HL-60 (cell line): ENCODE measurements around a stretch of chr12.

- RRBS, result no CpG with 5 or more reads among the region's 18 CpGs
These were observed 62.0 kb downstream of the ARL6IP4 start for GRCh38 chr12:123041967-123043387.

DNA sequence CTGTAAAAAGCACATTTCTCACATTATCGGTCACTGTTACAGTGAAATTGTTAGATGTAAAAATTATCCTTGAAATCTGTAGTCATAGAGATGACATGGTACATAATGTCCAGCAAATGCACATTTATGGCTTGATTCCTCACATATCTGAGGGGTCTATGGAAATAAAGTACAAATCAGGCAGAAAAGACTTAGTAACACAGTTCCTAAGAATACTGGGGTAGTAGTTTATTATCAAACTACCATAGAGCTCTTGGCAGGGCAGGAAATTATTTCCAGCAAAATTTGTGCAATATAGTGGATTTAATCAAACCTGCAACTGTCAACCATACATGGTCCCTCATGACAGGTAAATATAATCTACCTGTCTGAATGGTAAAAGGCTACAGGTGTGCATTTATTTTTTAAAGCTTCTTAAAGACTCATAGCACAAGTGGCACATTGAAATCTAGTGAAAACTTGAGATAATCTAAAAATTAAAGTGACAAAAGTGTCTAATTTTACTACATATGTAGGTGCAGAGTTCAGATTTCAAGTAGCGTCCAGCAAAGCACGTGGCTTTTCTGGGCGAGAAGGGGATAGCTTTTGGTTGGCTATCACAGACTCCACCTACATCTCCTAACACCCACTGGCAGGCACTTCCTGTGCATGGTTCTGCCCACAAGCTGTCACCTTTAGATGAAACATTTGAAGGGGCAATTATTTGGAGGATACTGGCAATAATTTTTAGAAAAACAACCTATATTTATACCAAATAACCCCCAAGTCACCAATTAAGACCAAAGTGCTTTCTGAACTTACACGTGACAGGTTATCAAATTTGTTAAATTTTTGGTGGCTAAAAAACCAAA lies 1.8 kb upstream of the PITPNM2 start:
- RRBS, result no CpG with 5 or more reads among the region's 5 CpGs

GRCh38 chr12:123243825-123244379 lies 10.7 kb downstream of the MTRFR start:
- RRBS, result no CpG with 5 or more reads among the region's 9 CpGs

- RRBS, result no CpG with 5 or more reads among the region's 8 CpGs
These were observed 22.1 kb upstream of the CDK2AP1 start for GRCh38 chr12:123293540-123294278.

- RRBS, result no CpG with 5 or more reads among the region's 6 CpGs
These were observed 43.3 kb downstream of the SBNO1 start for GRCh38 chr12:123321310-123321882.

GRCh38 chr12:123394793-123395439 lies 11.0 kb downstream of the KMT5A start:
- RRBS, result no CpG with 5 or more reads among the region's 16 CpGs

- RRBS, result no CpG with 5 or more reads among the region's 14 CpGs
These were observed 35.2 kb downstream of the RILPL1 start for GRCh38 chr12:123498192-123498888.

- RRBS, result no CpG with 5 or more reads among the region's 16 CpGs
These were observed 19.7 kb downstream of the RILPL1 start for GRCh38 chr12:123513623-123514406.

- RRBS, result no CpG with 5 or more reads among the region's 8 CpGs
These were observed 2.4 kb downstream of the RILPL1 start for GRCh38 chr12:123531018-123531674.

DNA sequence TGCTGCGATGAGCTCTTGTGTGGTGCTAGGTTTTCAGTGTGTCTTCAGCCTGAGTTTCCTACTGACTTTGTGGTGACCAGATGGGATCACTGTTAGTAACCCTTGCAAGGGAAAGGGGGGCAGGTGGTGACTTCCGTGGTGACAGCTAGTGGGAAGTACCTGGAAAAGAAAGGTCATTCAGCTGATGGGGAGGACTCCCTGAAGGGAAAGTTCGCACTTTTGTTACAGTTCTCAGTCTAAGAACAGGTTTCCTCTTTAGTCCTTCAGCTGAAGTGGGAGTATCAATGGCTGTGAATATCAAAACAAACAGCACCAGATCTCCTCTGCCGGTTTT lies 2.1 kb downstream of the ATP6V0A2 start:
- RRBS, result no CpG with 5 or more reads among the region's 4 CpGs

- RRBS, result no CpG with 5 or more reads among the region's 18 CpGs
These were observed 29.5 kb downstream of the CCDC92 start for GRCh38 chr12:123943029-123943723.

DNA sequence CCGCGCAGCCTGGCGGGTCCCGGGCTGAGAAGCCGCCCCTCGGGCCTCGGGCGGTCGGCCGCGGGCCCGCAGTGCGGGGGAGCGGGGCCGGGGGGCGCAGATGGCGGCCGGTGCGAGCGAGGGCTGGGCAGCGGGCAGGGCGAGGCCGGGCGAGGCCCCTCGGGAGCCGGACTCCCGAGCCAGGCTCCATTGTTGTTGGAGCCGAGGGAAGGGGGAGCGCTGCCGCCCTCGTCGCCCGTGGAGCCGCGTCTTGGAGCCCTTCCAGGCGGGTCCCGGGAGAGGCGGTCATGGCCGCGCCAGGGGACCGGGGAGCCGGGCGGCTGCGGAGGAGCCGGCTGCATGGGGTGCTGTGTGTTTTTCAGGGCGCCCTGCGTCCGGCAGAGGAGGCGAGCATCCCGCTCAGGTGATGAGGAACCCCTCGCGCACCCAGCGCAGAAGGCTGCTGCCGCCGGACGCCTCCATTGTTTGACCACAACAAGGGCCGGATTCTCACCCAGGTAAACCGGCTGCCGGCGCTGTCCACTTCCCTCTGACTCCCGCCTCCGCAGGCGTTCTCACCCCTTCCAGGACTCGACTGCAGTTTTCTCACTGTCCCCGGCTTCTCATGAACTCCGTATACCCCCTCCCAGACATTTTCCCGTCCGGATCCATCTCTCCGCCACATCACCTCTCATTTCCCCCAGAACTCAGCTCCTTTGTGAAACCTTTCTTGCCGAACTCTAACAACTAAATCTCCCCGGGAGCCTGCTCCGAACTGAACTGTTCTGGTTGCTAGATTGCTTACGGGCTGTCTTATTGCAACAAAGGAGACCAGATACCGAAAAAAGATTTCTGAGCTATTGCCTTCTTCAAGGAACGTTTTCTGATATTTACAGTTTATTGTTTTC lies 752 bp downstream of the ZNF664 start:
- RRBS, result 14% methylated on average over 47 of the region's 75 CpGs

GRCh38 chr12:124238675-124239420 lies 56.0 kb upstream of the RFLNA start:
- RRBS, result no CpG with 5 or more reads among the region's 9 CpGs

- RRBS, result no CpG with 5 or more reads among the region's 9 CpGs
These were observed 64.6 kb downstream of the RFLNA start for GRCh38 chr12:124359459-124359895.

DNA sequence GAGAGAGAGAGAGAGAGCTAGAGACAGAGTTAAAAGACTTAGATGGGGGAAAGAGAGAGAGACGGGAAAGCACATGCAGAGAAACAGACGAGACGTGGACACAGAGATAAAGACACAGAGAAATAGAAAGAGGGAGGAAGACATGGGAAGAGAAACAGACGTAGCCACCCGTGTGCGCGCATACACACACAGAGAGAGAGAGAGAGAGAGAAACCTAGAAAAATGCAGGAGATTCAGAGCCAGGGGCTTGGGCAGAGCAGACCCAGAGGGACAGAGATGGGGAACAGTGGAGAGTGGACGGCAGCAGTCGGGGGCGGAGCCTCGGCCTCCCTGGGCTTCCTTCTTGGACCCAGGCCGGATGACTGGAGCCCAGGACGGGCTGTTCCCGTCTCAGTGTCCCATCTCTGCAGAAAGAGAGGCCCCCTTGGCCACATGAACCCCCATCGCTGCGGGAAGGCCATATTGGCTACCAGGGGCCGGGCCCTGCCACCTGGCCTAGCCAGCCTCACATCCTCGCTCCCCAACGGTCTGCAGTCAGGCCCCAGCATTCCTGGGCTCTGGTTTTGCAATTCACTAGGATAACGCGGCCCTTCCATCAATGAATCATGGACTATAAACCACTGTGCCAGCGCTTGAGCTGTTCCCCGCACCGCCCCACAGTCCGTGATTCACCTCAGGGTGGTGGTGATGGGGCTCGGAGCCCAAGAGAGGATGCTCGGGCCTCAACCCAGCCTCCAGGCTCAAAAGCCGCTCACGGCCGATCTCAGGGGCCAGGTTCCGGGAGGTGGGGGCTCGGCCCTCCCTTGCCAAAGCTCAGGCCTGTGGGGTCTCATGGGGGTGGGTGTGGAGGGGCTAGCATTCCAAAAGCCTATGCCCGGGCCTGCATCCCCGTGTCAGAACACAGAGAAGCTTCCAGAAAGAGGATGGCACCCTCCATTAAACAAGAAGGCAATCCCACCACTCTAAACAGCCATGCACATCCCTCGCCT lies 116.5 kb downstream of the RFLNA start:
- RRBS, result 97% methylated on average over 3 of the region's 35 CpGs

DNA sequence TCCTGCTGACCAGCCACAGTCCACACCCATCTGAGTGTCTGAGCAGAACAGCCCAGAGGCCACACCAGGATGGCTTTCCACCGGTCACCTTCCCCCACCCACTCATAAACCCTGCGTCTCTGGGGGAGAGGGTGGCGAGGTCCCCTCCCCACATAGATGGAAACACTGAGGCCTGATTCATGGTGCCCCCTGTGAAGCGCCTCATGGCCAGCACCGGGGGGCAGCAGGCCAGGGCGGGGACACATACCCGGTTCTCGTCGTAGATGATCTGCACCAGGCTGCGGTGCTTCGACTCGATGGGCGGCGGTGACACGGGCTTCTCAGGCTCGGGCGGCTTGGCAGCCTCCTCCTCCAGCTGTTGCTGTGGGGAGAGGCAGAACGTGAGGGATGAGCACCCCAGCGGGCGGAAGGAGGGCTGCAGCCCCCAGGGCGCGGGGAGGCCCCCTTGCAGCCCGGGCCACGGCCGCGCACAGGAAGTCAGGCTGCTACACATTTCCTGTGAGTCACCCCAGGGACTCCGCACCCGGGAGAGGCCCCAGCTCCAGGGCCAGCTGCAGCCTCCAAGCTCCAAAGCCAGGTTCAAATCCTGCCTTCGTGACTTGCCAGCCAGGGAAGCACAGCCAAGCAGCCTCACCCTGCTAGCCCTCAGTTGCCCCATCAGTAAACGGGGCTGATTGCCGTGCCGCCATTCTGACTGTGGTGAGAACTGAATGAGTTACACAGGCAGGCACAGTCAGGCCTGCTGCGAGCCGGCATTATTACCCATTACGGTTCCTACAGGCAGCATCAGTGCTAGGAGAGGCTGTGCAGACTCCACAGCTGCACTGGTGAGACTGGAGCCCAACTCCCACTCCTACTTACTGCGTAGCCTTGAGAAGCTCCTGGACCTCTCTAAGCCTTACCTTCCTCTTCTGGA lies 101.2 kb downstream of the NCOR2 start:
- RRBS, result 3% methylated on average over 6 of the region's 36 CpGs

DNA sequence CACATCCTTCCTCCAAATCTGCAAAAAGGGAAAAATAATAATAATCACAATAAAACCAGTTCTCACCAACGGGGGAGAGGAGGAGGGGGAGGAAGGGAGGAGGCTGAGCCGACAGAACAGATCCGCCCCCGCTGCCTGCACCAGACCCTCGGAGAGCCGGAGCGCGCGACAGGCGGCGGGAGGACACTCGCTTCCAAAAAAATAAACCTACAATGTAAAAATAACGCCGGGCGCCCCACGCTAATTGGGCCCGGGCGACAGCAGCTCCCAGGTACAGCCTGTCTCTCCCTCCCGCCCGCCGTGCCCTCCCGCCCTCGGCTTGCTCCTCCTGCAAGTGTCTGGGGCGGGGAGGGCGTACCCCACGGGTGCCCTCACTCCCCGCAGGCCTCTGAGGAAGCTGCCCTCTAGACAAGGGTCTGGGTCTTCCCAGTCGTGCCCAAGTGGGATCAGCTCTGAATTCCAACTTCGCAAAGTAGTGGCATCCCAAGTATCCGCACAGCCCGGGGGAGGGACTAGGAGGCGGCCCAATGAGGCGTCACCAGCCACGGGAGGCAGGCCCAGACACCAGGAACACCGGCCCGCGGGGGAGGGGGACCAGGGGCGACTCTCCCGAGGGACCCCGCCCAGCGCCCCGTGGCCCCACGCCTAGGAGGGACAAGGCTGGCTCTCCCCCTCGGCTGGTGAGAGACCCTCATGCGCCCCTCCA lies 1.1 kb downstream of the NCOR2 start:
- RRBS, result 3% methylated on average over 14 of the region's 45 CpGs

DNA sequence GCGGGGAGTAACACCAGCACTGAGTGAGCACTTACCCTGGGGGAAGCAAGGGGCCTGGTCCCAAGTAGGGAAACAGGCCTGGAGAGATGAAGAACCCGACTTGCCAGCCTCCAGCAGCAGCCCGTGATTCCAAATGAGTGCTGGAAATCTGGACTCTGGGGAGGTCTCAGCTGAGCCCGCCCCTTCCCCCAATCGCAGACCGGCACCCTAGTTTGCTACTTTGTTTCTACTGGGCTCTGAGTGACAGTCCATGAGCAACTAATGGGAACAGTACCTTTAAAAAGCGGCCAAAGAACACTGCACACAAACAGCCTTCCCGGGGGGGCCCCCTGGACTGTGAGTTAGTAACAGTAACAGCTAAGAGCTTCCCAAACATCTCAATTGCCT lies 2.2 kb upstream of the NCOR2 start:
- RRBS, result 88% methylated on average over 3 of the region's 8 CpGs

DNA sequence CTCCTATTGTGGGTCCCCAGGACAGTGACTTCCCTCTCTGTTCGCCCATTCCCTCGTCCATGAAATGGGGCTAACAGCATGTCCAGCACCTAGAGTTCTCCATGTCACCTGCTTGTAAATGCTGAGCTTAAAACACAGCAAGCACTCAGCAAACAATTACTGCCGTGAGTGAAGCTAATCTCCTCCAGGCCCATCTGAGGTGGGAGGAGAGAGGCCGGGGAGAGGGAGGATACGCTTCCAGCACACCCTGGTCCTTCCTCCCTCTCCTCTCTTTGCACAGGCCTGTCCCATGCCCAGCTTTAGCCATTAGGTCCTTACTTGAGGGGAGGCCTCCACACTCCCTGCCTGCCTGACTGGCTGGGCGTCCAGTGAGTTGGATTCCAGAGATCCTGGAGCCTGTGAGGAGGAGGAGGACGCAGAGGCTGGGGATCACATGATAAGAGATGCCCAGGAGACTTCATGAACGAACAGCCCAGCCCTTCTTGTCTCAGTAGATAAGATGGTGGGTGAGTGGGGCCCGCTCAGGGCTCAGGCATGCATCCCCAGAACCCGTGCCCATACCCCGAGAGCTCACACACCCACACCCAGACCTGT lies 65.1 kb upstream of the NCOR2 start:
- RRBS, result no CpG with 5 or more reads among the region's 11 CpGs

GRCh38 chr12:124741851-124742497 lies 121.7 kb downstream of the SCARB1 start:
- RRBS, result no CpG with 5 or more reads among the region's 14 CpGs